Epithelial cell of alveolus of lung (primary cell): ENCODE measurements around a stretch of chr5.

GRCh38 chr5:151680652-151681581, 5.8 kb downstream of the SPARC start:
- RAMPAGE, long total RNA, result no peak
- RRBS, result no CpG with 5 or more reads among the region's 9 CpGs

GRCh38 chr5:151696202-151697454, 9.9 kb upstream of the SPARC start:
- RAMPAGE, long total RNA, result no peak
- RRBS, result no CpG with 5 or more reads among the region's 33 CpGs

- RAMPAGE, long total RNA, result no peak
- RRBS, result no CpG with 5 or more reads among the region's 7 CpGs
These were observed 13.2 kb downstream of the ATOX1 start for GRCh38 chr5:151745057-151745738.

DNA sequence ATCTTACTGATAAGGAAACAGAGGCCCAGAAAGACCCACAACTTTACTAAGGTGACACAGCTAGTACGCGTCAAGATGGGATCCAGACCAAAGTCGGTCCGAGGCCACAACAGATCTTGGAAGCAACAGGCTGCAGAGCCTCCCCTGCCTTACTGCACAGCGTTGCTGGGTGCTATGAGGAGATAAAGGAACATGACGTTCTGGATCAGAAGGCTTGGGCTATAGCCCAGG, 144.2 kb downstream of the NMUR2 start:
- RAMPAGE, long total RNA, result no peak
- RRBS, result no CpG with 5 or more reads among the region's 6 CpGs

- RAMPAGE, long total RNA, result no peak
- RRBS, result no CpG with 5 or more reads among the region's 6 CpGs
These were observed 26.0 kb downstream of the GRIA1 start for GRCh38 chr5:153516309-153517001.

GRCh38 chr5:154202526-154203407, 12.2 kb downstream of the GALNT10 start:
- RAMPAGE, long total RNA, result no peak
- RRBS, result no CpG with 5 or more reads among the region's 13 CpGs

- RAMPAGE, long total RNA, result no peak
- RRBS, result no CpG with 5 or more reads among the region's 6 CpGs
These were observed 13.7 kb downstream of the SAP30L start for GRCh38 chr5:154459371-154459923.

- RAMPAGE, long total RNA, result no peak
- RRBS, result 36% methylated on average over 2 of the region's 3 CpGs
These were observed 130.3 kb upstream of the HAND1 start for GRCh38 chr5:154608353-154608692.

- RAMPAGE, long total RNA, result no peak
- RRBS, result no CpG with 5 or more reads among the region's 7 CpGs
These were observed 4.0 kb downstream of the LARP1 start for GRCh38 chr5:154758867-154759840.

DNA sequence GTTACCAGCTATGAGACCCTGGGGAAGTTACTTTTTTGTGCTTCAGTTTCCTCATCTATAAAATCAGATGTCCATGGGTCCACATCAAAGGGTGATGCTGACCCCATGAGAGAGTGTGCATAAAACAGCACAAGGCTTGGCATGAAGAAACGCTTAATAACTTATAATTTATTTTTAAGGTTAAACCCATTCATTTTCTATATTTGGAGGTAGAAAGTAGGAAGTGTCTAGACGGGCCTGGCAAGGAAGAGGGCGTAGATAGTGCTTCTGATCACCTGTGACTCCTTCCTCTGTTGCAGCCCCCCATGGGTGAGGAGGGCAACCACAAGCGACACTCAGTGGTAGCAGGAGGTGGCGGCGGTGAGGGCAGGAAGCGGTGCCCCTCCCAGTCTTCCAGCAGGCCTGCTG, 36.8 kb downstream of the FAXDC2 start:
- RAMPAGE, long total RNA, result no peak
- RRBS, result no CpG with 5 or more reads among the region's 7 CpGs

- RAMPAGE, long total RNA, result no peak
- RRBS, result no CpG with 5 or more reads among the region's 5 CpGs
These were observed 33.9 kb downstream of the FAXDC2 start for GRCh38 chr5:154816321-154817182.

DNA sequence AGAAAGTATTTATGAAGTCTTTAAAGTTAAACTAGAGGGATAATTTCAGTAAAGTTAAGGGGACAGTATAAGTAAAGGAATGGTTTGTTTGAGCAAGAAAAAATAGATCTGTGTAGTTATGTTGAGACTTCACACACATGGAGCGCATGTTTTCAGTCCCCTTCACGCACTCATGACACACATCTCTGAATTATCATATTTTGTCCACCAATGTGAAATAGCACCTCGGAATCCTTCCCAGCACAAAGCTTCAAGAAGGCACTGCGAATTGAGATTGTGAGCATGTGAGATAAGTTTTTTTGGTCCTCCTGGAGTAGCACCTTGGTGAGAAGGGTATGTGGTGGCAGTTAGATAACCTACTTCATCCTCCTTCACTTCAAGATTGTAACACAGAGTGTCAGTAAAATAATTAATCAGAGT, 143.1 kb downstream of the KIF4B start:
- RAMPAGE, long total RNA, result no peak
- RRBS, result no CpG with 5 or more reads among the region's 4 CpGs

DNA sequence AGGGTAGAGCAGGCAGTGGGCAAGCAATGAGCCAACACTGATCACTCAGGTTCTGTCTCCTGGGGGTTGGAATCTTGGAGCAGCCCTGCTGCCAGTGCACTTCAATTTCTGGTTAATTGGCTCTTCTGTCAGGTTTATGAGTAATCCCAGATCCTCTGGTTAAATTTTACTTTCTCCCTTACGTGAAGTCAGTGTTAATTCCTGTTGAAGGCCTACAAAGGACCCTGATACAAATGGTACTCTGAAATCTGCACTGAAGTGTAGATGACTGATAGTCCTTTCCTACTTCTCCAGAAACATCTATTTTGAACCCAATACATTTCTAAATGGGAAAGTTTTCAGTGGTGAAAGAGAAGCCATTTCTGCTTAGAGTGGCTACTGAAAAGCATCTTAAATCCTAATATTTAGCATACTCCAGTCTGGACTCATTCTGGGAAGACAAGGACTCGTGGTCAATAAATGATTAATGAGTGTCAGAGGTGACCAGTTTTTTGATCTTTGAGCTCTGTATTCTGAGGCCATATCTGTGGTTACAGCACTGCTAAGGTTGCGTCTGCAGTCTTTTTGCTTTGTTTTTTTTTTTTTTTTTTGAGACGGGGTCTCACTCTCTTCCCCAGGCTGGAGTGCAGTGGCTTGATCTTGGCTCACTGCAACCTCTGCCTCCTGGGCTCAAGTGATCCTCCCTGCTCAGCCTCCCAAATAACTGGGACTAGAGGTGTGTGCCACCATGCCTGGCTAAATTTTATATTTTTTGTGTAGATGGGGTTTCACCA, 442.5 kb downstream of the KIF4B start:
- RAMPAGE, long total RNA, result no peak
- RRBS, result no CpG with 5 or more reads among the region's 4 CpGs

- RAMPAGE, long total RNA, result no peak
- RRBS, result no CpG with 5 or more reads among the region's 2 CpGs
These were observed 33.4 kb downstream of the TIMD4 start for GRCh38 chr5:156929596-156929966.

DNA sequence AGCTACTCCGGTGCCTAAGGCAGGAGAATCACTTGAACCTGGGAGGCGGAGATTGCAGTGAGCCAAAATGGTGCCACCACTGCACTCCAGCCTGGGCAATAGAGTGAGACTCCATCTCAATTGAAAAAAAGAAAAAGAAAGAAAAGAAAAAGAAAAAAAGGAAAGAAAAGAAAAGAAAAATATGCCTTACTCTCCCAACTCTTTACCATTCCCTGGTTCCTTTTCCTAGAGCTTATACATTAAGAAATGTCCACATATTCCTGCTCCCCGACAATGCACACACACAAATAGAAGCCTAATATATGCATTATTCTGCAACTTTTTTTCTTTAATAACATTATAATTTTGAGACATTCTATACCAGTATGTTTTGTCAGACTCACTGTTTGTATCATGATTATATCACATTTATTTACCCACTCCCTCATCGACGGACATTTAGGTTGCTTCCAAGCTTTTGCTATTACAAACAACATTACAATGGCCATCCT, 430 bp downstream of the HAVCR2 start:
- RAMPAGE, long total RNA, result no peak
- RRBS, result no CpG with 5 or more reads among the region's 5 CpGs

GRCh38 chr5:157182162-157182632, 1.6 kb downstream of the ITK start:
- RAMPAGE, long total RNA, result no peak
- RRBS, result no CpG with 5 or more reads among the region's 2 CpGs

- RAMPAGE, long total RNA, result no peak
- RRBS, result no CpG with 5 or more reads among the region's 7 CpGs
These were observed 13.0 kb downstream of the ITK start for GRCh38 chr5:157193493-157194213.

DNA sequence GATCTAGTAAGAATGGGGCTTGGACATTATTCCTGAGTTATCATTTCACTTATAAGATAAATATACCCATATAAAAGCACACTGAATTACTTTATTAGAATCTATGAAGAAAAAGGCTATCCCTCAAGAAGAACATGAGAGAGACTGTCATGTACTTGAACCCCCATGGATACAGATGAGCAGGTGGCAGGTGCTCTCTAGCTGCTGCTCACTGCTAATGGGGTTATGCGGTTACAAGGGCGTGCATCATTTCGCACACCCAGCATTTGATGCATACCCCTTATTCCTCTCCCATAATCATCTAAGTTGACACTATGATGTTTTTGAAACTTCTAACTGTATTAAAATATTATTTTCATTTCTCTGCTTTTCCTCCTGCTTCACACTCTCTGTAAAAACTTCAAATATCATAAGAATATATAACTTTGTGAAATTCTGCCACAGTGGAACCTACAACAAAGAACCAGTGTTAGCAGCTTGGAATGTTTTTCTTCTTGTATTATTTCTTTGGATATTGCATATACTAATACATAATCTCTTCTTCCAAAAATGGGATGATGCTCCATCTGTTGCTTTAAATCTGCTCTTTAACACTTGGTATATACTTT, 16.5 kb downstream of the ITK start:
- RAMPAGE, long total RNA, result no peak
- RRBS, result no CpG with 5 or more reads among the region's 3 CpGs

DNA sequence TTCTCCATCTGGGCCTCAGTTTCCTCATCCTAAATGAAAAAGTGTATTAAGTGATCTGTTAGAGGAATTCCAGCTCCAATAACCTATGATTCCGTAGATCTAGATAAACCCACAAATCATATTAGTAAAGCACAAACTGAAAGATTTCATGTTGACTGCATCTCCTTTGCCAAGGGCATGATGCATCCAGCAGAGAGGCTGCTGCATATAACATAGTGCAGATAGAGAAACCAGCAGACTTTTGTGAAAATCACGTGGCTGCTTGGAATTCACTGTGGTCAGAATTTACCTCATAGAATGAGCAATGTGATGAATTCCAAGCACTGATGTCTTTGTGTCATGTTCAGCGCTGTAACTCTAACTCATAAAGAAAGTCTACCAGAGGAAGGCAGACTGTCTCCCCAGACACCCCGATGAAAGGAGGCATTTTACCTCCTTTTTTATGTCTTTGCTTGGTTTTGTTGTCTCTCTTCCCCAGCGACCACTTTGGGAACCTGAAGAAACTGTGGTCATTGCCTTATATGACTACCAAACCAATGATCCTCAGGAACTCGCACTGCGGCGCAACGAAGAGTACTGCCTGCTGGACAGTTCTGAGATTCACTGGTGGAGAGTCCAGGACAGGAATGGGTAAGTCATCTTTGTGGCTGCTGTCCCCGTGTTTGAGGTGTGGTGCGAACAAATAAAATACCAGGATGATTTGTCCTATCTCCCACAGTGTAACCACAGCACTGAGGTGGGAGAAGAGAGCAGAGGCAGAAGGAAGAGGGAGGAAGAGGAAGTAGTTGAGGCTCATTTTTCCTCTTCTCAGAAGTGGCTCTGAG, 42.0 kb downstream of the ITK start:
- RAMPAGE, long total RNA, result no peak
- RRBS, result no CpG with 5 or more reads among the region's 11 CpGs

DNA sequence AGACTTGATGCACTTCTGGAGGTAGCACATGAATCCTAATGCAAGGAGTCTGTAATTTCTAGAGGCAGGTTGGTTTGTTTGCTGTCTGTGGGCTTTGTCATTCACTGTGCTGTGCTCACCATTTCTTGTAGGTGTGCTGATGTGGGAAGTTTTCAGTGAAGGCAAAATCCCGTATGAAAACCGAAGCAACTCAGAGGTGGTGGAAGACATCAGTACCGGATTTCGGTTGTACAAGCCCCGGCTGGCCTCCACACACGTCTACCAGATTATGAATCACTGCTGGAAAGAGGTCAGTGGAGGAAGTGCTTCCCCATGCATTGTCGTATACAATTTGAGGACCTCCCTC, 17.2 kb upstream of the CYFIP2 start:
- RAMPAGE, long total RNA, result no peak
- RRBS, result no CpG with 5 or more reads among the region's 7 CpGs